Measurements from ENCODE around the gene MICAL1.

GRCh38 chr6:108606036-108606259, 45.2 kb downstream of the FOXO3 start:
- PRO-cap = no peak

- PRO-cap = no peak
Measured at GRCh38 chr6:108636266-108636950, 75.7 kb downstream of the FOXO3 start.

- PRO-cap = no peak
Measured at GRCh38 chr6:108639785-108640312, 79.1 kb downstream of the FOXO3 start.

GRCh38 chr6:108654489-108654834, 93.7 kb downstream of the FOXO3 start:
- PRO-cap = no peak

- PRO-cap = no peak
Measured at GRCh38 chr6:108733601-108734016, 114.6 kb upstream of the ARMC2 start.

DNA sequence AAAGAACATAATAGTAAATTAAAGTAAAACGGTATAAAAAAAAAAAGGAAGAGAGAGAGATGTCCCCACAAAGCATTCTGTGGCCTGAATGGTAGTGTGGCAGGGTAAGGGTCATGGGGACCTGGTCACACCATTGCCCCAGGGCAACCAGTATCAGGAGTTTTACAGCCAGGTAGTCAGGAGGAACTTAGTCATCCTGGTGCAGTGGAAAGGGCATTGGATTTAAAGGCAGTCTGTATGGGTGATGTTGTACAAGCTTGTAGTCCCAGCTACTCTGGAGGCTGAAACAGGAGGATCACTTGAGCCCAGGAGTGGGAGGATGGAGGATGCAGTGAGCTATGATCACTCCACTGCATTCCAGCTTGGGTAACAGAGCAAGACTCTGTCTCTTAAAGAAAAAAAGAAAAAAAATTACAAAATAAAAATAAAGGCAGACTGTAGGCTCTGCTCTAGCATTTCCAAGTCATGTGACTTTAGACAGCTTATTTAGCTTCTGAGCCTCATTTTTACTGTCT, 112.8 kb upstream of the ARMC2 start:
- PRO-cap = no peak

- PRO-cap = no peak
Measured at GRCh38 chr6:108739111-108739519, 109.1 kb upstream of the ARMC2 start.

GRCh38 chr6:108841514-108842003, 6.7 kb upstream of the ARMC2 start:
- PRO-cap = unidirectional peak, plus-strand start at chr6:108841734

DNA sequence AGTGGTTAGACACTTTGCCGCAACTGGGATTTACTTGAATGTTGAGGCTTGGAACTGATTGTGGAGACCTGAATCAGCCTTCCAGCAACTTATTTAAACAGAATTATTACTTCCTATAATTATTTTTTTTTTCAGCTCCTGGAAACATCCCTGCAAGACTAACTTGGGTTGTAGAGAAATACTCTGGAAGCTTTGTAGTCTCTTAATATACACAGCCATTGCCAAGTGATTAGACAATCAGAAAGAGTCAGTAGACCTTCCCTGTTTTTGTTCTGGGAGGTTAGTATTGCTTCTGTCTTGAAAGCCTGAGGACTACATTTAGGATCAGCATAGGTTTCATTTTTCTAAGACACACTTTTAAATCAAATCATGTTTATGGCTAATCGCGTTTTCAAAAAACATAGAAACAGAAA, 94.3 kb downstream of the ARMC2 start:
- PRO-cap = no peak

DNA sequence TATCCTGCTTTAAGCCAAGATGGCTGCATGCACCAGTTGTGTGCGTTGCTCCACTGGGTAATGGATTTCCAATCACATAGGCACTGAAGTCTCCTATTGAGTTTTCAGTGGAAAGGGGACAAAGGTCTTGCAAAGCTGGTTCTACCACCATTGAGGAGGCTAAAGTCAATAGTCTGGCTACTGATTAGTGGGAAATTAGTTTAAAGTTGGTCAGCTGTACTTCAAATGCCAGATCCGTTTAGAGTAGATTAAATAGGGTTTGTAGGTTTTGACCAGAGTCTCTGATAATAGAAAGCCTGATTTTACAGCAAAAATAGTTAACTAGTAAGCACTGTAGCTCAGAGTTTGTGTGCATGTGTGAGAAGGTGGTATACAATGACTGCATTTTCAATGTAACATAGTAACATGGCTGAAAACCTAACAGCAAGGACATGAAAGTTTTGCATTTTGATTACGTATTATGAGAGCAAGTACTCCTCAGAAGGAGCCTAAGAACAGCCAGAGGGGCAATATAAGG, 104.8 kb downstream of the SESN1 start:
- PRO-cap = no peak

GRCh38 chr6:109001898-109002476, 92.7 kb downstream of the SESN1 start:
- PRO-cap = no peak

DNA sequence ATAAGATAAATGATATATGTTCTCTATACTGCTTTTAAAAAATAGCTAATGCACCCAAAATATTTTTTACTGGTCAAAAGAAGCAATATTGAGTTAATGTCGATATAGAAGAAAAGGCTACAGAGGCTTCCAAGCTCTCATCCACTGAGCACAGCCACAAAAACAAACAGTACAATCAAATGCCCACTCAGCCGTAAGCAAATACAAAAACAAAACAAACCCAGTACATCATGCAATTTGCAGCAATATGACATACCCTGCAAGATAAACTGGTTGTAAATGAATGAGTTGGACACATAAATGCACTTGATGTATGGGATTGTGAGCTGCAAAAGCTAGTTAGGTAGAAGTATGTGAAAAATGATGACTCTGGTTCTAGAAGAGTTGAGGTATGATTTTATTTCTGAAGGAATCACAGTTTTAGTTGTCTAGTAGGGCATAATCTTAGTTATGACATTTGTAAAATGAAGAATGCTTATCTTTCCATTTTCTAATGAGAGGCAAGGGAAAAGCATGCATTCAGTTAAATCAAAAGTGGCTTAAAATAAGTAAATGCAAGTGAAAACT, 83.9 kb downstream of the SESN1 start:
- PRO-cap = no peak

DNA sequence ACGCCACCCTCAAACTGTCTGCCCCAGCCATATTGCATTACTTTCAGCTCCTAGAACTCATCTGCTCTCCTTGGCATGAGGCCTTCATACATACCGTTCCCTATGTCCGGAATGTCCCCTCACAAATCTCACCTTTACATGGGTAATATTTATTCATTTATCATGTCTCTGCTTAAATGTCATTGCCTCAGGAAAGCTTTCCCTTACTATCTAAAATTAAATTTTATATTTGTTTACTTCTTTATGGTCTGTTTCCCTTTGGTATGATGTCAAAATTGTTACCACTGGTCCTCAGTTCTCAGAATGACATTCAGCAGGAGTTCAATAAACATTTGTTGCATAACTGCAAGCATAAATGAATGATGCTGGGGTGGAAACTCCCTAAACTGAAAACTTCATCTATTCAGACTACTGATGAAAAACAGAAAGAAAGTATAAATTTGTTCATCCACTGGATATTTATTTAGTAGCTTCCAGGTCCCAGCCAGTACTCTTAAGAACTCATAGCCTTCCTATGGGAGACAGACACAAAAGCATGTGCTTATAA, 3.1 kb downstream of the SESN1 start:
- PRO-cap = no peak

DNA sequence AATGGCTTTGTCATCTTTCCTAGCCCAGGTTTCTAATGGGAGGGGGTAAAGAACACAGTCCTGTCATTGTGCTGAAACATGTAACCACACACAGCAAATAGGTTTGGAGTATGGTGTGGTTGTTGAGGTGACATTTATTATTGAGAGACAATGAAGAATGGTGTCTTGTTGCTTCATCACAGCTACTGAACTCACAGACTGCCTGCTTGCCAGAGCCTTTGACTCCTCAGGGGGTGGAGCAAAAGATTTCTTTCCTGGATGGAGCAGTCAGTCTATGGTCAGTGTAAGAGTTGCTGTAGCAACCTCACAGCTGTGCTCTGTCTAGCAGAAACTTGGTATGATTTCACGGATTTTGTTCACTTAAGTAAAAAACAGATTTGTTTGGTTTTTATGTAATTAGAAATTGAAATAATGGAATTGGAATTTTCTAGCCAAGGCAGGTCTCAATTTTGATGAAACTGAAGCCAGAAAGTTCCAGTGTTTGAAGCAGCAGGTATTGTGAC, 70.3 kb downstream of the CEP57L1 start:
- PRO-cap = bidirectional peak, plus-strand start at position 270 of the sequence, minus-strand start at position 187 of the sequence

- PRO-cap = no peak
Measured at GRCh38 chr6:109366482-109367270, 15.6 kb downstream of the CD164 start.

DNA sequence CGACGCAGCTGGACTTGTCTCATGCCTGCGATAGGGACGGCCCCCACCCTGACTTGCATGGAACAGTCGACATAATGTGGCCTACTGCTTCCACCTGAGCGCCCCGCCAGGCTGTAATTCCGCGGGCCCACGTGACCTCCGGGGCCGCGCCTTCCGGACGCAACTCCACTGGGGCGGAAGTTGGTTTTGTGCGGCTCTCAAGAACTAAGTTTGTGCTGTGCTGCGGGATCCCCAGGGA, 350 bp upstream of the CD164 start:
- PRO-cap = bidirectional peak, plus-strand start at position 183 of the sequence, minus-strand start outside the sequence

DNA sequence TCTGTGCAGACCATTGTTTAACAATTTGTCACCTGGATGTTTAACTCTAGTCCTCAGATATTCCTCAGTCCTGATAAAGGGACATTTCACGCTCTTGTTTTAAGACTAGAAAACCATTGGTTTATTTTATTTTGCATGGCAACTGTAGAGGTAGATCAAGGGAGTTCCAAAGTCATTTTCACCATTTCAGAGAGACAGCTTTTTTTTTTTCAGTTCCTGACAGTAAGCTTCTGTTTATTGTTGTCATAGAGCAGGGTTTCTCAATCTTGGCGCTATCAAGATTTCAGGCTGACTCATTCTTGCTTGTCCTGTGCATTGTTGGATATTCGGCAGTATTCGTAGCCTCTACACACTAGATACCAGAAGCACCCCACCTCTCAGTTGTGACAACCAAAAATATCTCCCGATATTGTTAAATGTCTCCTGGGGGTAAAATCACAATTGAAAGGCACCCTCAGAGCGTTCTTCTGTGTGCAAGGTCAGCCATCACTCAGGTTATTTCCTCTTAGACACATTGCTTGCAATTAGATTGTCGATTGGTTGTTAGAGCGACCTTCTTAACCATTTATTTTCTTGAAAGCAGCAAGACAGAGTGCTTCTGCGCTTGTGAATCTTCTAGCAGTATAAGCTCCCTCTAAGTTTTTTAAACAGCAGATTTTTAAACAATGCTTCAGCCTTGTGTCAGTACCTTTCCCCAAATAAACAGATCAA, 2.2 kb upstream of the CD164 start:
- PRO-cap = no peak

- PRO-cap = no peak
Measured at GRCh38 chr6:109449567-109450247, 5.9 kb downstream of the MICAL1 start.

DNA sequence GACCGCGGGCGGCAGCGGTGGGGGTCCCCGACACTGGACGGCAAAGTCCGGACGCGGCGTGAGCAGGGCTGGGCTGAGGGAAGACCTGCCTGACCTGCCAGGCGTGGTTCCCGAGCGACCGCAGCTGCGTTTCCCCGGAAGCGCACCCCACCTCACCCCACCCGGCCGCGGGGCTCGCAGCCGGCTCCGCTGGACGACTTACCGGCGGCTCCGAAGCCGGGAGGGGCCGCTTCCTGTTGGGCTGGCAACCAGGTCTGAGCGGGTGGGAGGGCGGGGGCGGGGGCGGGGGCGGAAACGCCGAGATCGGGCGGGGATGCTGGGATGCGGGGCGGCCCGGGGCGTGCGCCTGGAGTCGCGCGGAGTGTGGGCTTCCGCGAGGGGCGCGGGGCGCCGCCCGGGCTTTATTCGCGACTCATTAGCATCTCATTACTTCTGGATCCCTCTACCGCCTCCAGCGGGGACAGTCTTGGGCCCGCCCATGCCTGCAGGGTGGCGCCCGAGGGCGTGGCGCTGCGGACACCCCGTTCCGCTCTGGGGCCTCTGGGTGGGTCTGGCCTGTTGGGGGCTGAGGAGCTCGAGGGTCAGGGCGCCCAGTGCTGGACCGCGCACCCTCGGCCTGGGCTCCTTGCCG, at the start of gene MICAL1:
TSS of gene MICAL1 (minus strand) at position 256 of the 631 bp plus-strand sequence.
- PRO-cap = bidirectional peak, plus-strand start at position 293 of the sequence, minus-strand start at position 183 of the sequence; bidirectional peak, plus-strand start at position 558 of the sequence, minus-strand start at position 417 of the sequence

DNA sequence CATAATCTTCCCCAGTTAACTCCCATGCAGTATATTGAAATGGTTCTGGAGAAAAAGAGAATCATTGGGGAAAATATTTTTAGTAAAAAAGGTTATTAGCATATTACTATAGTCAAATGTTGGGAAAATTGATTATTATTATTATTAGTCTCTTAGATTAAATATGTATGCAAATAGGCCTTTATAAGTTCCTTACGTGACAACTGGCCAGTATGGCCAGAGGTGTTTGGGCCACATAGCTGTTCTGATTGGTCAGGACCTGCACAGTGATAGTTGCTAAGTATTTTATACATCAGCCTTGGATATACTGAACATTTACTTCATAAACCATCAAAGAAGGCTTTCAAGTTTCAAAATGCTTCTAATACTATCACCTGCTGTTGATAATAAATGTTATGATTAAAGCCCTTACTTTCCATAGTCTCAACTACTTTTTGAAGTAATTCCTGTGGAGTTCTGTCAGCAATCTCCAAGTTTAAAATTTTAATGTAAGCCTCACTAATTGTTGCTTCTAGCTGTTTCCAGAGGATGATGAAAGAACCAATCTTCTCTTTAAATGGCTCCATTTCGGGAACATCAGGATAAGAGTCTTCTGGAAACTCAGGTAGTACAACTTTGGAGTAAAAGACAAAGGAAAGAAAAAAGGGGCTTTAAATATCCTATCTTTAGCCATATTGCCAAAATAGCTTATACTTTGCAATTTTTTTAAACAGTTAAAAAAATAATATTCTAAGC, 80.8 kb upstream of the ZBTB24 start:
- PRO-cap = no peak